ENCODE data around the genes ZNF92 and GUSB.

- PRO-cap = no peak
- RAMPAGE, long total RNA, 2 experiments = no peak in any of the 2 experiments
Measured at GRCh38 chr7:56079951-56080407, 12.8 kb downstream of the PHKG1 start.

GRCh38 chr7:57579335-57580215 is 129.6 kb downstream of the ZNF716 start:
- PRO-cap = no peak
- RAMPAGE, long total RNA, 2 experiments = no peak in any of the 2 experiments

DNA sequence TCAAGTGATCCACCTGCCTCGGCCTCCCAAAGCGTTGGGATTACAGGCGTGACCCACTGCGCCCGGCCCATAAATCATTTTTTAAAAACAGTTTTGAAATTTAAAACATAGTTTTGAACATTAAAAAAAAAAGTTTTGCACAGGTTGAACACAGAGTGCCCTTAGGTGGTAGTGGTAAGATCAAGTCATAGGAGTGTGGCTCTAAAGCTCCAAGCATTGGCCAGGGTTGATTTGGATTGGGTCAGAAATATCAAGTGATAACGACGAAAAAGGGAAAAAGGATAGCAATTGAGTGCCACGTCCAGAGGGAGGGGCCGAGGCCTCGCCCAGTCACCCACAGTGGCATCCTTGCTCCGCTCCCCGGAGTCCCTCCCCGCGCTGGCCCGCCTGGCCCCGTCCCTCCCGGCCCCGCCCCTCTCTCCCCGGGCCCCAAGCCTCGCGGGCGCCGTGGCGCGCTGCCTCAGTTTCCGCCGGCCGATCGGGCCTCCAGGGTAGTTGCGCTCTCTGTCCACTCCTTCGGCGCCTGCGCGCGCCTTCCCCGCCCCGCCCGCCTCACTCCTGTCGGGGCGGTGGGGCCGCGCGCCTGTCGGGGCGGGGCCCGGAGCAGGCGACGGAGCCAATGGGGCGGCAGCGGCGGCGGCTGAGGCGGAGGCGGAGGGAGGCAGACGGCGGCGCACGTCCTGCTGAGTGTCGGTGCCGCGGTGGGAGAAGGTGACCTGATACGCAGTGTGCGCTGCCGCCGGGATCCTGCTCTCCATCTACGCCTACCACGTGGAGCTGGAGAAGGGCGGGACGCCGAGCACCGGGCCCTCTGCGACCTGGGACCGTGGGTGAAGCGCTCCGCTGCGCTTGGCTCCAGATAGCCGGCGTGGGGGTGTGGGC is 209.2 kb upstream of the ZNF722 start:
- PRO-cap = no peak
- RAMPAGE, long total RNA, 2 experiments = no peak in any of the 2 experiments

GRCh38 chr7:64559168-64559598 is 3.7 kb downstream of the ZNF680 start:
- PRO-cap = no peak
- RAMPAGE, long total RNA, 2 experiments = no peak in any of the 2 experiments

DNA sequence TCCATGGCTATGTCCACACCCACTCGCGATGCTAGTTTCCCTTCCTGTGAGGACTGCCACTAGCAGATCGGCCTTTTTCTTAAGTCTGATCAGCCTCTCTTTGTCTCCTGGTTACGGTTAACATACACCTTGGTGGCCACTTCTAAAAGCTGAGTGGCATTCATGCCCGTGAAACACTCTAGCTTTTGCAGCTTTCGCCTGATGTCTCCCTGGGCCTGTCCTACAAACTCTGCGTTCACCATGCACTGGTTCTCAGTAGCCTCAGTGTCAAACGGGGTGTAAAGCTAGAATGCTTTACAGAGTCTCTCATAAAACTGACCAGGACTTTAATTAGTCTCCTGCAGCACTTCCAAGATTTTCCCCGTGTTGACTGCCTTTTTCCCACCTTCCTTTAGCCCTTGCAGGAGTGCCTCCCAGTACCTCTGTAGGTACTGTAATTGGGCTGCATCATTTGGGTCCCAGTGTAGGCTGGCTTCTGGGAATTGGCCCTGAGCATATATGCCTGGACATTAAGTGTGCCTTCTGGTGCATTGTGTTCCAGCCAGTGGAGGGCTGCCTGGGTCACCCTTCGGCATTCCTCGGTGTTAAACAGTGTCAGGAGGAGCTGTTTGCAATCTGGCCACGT is 9.2 kb downstream of the ERV3-1 start:
- PRO-cap = no peak
- RAMPAGE, long total RNA, 2 experiments = no peak in any of the 2 experiments

- PRO-cap = bidirectional peak, plus-strand start at chr7:65373855, minus-strand start at chr7:65373703
- RAMPAGE, long total RNA, 2 experiments = start-site peak on the plus strand in 2 of 2 experiments, at chr7:65373809-65373912 at its widest, 81 to 161 reads per replicate
Measured at GRCh38 chr7:65373308-65374752, at the start of gene ZNF92. ZNF92 (plus strand) TSS chr7:65373855.

GRCh38 chr7:65974185-65975456 is 7.4 kb downstream of the GUSB start:
- PRO-cap = no peak
- RAMPAGE, long total RNA, 2 experiments = no peak in any of the 2 experiments

DNA sequence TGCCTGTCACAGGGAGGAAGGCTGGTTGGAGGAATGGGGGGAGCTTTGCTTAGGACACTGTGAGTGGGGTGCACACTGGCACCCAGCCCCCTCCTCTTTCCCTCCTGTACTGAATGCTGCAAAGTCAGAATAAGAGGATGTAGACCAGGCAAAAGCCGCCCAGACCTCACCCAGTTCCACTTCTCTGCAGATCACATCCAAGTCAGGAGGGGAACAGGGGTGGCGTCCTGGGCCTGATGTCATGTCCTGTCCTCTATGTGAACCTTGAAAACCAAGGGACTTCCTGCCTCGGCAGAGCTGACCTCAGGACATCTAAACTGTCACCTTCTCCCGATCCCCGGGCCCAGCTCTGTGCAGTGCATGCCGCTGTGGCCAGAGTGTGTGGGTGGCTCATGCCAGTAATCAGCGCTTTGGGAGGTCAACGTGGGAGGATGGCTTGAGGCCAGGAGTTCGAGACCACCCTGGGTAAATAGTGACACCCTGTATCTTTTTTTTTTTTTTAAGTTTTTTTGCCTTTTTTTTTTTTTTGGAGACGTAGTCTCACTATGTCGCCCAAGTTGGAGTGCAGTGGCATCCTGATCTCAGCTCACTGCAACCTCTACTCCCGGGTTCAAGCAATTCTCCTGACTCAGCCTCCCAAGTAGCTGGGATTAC is 1.2 kb downstream of the GUSB start:
- PRO-cap = bidirectional peak, plus-strand start at position 294 of the sequence, minus-strand start at position 195 of the sequence
- RAMPAGE, long total RNA, 2 experiments = no peak in any of the 2 experiments

- PRO-cap = bidirectional peak, plus-strand start at chr7:65982330, minus-strand start at chr7:65982213
- RAMPAGE, long total RNA, 2 experiments = start-site peak on the minus strand in 1 of 2 experiments, at chr7:65982190-65982221 at its widest, 95 reads per replicate
Measured at GRCh38 chr7:65981563-65982502, at the start of gene GUSB. GUSB (minus strand) TSS chr7:65982213.

DNA sequence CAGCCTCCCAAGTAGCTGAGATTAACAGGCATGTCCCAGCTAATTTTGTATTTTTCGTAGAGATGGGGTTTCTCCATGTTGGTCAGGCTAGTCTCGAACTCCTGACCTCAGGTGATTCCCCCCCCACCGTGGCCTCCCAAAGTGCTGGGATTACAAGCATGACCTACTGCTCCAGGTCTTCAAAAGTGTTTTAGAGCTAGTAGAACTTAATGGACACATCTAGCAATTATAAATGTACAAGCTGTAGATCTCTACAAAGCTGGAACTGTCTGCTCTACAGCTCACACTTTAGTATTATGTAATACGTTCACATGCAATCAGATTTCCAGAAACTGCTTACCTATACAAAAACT is 39.4 kb upstream of the ASL start:
- PRO-cap = no peak
- RAMPAGE, long total RNA, 2 experiments = no peak in any of the 2 experiments

- PRO-cap = bidirectional peak, plus-strand start at chr7:66115353, minus-strand start at chr7:66115185; unidirectional peak, minus-strand start at chr7:66115430
- RAMPAGE, long total RNA, 2 experiments = no peak in any of the 2 experiments
Measured at GRCh38 chr7:66114983-66115768, 529 bp downstream of the CRCP start.

- PRO-cap = no peak
- RAMPAGE, long total RNA, 2 experiments = no peak in any of the 2 experiments
Measured at GRCh38 chr7:66141135-66141844, 26.6 kb downstream of the CRCP start.

GRCh38 chr7:66522225-66522638 is 106.4 kb upstream of the KCTD7 start:
- PRO-cap = no peak
- RAMPAGE, long total RNA, 2 experiments = no peak in any of the 2 experiments

- PRO-cap = no peak
- RAMPAGE, long total RNA, 2 experiments = no peak in any of the 2 experiments
Measured at GRCh38 chr7:66668293-66669029, 39.8 kb downstream of the KCTD7 start.

GRCh38 chr7:66930250-66930835 is 9.3 kb downstream of the TMEM248 start:
- PRO-cap = no peak
- RAMPAGE, long total RNA, 2 experiments = no peak in any of the 2 experiments

DNA sequence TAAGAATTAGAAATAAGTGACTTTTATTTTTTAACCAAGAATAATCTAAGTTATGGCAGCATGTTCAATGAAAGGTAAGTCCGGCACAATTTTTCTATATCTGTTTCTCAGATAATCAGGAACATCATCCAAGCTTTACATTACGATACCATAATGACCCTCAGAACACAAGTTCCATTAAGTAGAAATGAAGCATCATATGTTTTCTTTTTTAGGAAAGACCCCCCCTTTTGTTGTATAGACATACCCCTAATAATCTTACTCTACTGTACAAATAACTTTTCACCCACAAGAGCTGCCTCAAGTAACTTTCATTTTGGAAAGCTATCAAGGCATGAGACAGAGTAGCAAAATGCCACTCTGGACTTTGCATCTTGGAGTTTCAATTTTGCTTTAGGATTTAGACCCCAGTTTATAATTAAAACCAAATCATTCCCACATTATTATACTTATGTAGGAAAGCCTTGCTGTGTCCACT is 7.6 kb downstream of the SBDS start:
- PRO-cap = no peak
- RAMPAGE, long total RNA, 2 experiments = no peak in any of the 2 experiments

- PRO-cap = no peak
- RAMPAGE, long total RNA, 2 experiments = no peak in any of the 2 experiments
Measured at GRCh38 chr7:66988927-66989258, 6.5 kb downstream of the SBDS start.

DNA sequence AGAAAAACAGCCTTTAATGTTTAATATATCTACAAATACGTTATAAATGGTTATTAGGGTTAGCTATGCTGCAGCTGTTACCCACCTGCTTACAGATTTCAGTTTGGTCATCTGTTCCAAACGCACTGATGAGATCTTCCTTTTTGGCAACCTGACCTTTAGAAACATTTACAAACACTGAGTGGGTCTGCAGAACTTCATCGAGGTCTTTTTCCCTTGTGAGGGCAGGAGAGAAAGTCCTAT is 1.3 kb downstream of the SBDS start:
- PRO-cap = no peak
- RAMPAGE, long total RNA, 2 experiments = no peak in any of the 2 experiments

DNA sequence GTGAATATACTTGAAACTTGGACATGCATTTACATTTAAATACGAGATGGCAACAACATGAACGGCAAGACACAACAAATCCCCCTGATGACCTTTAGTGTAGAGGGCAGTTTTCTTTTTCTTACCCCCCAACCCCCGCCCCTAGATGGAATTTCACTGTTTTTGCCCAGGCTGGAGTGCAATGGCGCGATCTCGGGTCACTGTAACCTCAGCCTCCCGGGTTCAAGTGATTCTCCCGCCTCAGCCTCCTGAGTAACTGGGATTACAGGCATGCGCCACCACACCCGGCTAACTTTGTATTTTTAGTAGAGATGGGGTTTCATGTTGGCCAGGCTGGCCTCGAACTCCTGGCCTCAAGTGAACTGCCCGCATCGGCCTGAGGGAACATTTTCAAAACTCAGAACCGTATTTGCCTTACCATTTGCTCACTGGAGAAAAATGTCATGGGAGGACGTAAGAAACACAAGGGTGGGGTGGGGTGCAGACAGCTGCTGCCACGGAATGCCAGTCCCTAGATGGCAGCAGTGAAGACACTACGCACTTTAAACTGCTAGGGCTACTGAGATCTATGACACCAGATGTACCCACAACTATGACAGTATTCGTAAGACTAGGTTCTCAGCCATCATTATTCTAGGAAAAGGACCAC is 892 bp downstream of the SBDS start:
- PRO-cap = bidirectional peak, plus-strand start at position 571 of the sequence, minus-strand start at position 427 of the sequence
- RAMPAGE, long total RNA, 2 experiments = no peak in any of the 2 experiments

DNA sequence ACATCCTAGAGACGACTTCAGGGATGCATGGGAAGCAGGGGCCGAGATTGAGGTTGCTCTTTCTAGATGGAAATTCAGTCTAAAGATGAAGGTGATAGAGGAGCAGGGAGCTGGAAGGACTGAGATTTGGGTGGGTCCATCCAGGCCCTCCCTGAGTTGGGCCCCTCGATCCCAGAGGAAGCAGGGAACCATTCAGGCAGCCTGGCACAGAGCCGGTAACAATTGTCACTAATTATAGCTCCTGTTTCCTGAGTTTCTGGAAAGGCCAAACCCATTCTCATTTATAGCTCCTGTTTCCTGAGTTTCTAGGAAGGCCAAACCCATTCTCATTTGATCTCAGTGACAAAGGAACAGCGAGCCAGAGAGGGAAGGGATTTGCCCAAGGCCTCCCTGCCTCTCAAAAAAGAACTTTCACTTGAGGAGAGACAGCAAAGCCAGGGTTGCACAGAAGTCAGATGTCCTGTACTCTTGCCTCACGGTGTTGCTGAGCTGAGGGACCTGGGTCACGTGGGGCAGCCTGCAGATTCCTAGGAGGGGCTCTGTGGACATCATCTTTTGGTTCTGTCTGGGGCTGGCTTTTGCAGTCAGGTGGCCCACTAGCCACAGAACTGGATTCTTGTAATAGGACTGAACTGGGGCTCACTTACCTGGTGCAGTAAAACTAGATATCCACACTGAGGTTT is 241.9 kb downstream of the SPDYE21 start:
- PRO-cap = no peak
- RAMPAGE, long total RNA, 2 experiments = no peak in any of the 2 experiments

All from lower leg skin (tissue), 2 donors.